Psoas muscle (tissue), 2 donors: ENCODE results near the genes GOLGA8K and GOLGA8O.

DNA sequence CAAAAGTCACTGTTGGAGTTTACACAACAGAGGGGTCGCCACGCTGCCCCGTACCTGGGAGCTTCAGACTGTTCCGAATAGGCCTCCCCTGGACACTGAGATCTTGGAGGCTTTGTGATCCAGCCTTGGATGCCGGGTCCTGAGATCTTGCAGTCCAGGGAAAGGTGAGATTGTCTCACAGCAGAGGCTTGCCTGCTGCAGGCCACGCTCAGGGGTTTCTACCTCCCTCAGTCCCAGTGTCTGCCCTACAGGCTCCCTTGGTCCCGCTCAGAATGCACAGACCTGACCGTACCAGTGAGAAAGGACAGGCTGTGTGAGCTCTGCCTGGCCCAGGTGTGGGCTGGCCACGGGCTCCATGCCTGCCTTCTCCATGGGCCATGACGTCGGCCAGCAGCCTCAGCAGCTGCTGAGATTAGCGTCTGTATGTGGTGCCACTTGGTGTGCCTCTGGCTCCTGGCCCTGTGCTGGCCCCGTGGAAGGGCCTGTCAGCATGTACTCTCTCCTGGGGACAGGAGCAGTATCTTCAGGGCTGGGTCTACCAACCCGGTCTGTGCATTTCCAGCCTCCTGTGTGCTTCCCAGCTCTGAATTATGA is 25.6 kb downstream of the KLF13 start:
- PRO-cap, 2 experiments = peak in 1 of 2 experiments; most common plus-strand start position 483 of the sequence (in 1); most common minus-strand start position 274 of the sequence (in 1)

GRCh38 chr15:31359154-31360352 is 32.9 kb downstream of the KLF13 start:
- PRO-cap, 2 experiments = no peak in any of the 2 experiments

GRCh38 chr15:31362086-31362528 is 35.5 kb downstream of the KLF13 start:
- PRO-cap, 2 experiments = no peak in any of the 2 experiments

DNA sequence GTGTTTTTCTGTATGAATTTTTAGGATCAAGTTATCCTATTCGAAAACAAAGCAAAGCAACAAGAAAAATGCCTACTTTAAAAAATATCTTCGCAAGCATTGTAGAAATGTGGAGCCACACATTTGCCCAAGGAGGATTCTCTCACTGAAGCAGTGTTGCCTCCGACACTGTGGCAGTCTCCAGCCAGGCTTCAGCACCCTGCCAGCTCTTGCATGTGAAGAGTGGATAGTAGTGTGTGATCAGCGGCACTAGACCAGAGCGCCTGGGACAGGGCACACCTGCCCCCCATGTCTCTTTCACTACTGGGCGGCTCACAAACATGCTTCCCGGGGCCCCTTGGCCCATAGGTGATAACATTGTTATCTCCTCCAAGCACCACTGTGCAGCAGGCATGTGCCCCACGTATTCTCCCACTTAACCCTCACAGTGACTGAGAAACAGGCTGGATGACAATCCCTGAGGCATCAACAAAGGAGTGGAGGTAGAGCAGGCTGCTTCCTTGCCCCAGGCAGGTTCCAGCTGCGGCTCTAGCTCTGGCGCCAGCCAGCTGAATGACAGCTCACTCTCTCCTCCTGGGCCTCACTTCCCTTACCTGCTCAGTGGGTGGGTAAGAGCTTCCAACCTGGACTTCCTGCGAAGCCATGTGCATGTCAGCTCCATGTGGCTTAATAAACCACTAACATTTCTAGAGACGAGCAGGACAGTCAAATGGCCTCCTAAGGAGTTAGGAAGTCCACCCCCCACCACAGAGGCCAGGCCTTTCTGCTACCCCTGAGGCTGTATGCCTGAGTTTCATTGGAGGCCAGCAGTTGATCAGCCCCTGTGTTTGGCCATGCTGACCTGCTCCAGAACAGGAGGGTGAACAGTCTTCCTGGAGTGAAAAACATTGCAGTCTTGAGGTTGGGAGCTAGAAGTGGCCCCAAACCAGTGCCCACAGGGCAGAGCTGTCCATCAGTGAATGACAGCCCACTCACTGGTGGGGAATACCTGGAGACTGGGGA is 37.8 kb downstream of the KLF13 start:
- PRO-cap, 2 experiments = no peak in any of the 2 experiments

GRCh38 chr15:31391336-31392666 is 65.2 kb downstream of the KLF13 start:
- PRO-cap, 2 experiments = peak in 2 of 2 experiments; most common plus-strand start chr15:31391923 (in 2); most common minus-strand start chr15:31391897 (in 1)

DNA sequence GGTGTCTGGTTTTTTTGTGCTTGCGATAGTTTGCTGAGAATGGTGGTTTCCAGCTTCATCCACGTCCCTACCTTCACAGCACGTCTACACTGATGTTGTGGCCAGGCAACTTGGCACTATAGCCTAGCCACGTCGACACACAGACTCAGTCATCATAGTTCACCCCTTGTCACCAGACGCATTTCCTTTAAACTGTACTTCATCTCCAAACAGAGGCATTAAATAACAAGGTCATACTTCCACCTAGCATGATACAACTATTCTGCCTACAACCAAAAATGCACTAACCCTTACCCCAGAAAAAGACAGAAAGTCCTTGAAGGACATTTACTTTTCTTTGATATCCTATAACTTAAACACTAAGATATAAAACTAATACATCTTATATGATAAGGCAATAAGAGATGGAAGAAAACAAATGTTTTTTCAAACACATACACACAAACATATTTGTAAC is 121.4 kb downstream of the KLF13 start:
- PRO-cap, 2 experiments = no peak in any of the 2 experiments

GRCh38 chr15:31458900-31459533 is 132.4 kb downstream of the KLF13 start:
- PRO-cap, 2 experiments = no peak in any of the 2 experiments

- PRO-cap, 2 experiments = no peak in any of the 2 experiments
Observed at GRCh38 chr15:31488365-31489397, 162.0 kb downstream of the KLF13 start.

DNA sequence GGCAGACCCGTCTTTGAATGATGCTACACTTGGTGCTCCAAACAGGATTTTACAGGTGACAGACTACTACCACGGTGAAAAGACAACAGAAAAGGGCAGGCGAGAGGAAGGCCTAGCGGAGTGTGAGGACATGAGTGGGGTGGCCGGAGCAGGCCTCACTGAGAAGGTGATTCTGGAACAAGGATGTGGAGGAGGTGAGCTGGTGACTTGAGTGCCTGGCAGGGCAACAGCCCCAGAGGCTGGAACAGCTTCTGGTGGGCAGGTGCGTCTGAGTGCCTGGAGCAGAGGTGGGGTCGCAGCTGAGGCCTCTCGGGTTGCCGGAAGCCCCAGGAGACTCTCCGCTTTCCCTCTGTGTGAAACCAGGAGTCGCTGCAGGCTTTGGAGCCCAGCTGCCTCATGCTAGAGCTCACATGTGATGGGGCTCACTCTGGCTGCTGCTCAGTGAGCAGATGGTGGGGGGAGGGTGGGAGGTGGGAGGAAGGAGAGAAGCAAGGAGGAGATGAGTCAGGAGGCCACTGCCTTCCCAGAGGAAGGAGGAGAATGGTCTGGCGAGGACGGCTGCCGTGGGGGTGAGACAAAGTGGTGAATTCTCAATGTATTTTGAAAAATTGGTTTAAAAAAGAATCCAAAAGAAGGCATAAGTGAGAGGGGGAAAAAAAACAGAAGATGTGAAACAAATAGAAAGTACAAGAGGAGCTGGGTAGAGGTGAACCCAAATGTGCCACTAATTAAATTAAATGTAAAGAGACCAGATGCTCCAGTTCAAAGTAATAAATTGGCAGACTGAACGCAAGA is 130.3 kb downstream of the OTUD7A start:
- PRO-cap, 2 experiments = no peak in any of the 2 experiments

DNA sequence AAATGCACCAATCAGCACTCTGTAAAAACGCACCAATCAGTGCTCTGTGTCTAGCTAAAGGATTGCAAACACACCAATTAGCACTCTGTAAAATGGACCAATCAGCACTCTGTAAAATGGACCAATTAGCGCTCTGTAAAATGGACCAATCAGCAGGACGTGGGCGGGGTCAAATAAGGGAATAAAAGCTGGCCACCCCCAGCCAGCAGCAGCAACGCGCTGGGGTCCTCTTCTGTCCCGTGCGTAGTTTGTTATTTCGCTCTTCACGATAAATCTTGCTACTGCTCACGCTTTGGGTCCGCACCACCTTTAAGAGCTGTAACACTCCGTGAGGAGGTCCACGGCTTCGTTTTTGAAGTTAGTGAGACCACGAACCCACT is 52.7 kb upstream of the OTUD7A start:
- PRO-cap, 2 experiments = no peak in any of the 2 experiments

- PRO-cap, 2 experiments = no peak in any of the 2 experiments
Observed at GRCh38 chr15:32403200-32403499, at the start of gene GOLGA8K. Gene GOLGA8K, minus strand, starts transcription at chr15:32403292.

DNA sequence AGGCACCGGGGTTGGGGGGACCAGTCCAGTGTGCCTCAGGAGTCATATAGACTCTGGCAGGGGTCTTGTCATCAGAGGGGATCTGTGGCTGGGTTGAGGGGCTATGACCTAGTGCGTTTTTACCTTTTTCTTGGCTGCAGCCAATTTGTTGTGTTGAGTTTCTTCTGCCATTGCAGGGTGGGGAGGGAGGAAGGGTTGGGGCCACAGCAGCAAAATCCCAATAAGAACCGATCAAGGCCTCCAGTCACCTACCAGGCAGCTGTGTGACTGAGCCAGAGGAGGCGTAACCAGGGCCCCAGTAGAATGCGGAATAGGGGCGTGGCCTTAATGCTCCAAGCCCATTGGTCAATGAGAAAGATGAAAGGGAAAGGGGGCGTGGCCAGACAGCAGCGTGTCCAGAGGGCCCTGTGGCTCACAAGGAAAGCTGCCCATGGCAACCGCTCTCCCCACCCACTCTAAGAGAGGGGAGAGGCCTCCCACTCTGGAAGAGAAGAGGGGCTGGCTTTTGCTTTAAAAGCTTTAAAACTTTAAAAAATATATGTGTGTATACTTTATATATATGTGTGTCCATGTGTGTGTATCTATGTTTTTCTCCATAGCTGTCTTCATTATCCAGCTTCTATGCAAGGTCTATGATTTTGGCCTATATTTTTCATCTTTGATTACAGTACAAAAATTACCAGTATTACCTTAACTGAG is at the start of gene GOLGA8O:
GOLGA8O (minus strand) TSS at position 269 of the 699 bp plus-strand sequence.
- PRO-cap, 2 experiments = no peak in any of the 2 experiments

DNA sequence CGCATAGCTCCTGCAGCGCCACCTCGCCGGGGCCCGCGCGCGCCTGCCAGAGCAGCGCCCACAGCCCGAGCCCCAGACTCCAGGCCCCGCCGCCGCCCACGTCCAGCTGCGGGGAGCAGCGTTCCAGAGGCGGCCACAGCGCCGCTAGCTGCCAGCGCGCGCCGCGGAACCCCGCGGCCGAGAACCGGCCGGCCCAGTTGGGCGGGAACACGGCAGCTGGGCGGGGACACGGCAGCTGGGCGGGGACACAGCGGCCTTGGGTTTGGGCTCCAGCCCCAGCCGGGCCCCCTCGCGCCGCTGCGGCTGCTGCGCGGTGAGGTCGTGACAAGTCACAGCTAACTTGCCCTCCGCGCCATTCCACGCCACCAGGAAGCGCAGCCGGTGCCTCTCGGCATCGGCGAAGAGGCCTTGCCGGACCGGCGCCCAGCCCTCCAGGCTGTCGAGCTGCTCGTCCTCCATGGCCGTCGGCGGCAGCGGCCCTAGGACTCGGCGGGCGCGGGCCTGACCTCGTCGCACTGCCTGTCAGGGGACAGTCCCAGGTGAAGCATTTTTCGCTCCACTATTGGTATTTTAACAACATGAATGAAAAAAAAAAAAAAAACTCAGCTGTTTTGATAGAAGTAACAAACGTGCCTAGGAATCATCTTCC is 78.7 kb upstream of the ARHGAP11A start:
- PRO-cap, 2 experiments = no peak in any of the 2 experiments

GRCh38 chr15:32670100-32670783 is 28.7 kb downstream of the SCG5 start:
- PRO-cap, 2 experiments = no peak in any of the 2 experiments

DNA sequence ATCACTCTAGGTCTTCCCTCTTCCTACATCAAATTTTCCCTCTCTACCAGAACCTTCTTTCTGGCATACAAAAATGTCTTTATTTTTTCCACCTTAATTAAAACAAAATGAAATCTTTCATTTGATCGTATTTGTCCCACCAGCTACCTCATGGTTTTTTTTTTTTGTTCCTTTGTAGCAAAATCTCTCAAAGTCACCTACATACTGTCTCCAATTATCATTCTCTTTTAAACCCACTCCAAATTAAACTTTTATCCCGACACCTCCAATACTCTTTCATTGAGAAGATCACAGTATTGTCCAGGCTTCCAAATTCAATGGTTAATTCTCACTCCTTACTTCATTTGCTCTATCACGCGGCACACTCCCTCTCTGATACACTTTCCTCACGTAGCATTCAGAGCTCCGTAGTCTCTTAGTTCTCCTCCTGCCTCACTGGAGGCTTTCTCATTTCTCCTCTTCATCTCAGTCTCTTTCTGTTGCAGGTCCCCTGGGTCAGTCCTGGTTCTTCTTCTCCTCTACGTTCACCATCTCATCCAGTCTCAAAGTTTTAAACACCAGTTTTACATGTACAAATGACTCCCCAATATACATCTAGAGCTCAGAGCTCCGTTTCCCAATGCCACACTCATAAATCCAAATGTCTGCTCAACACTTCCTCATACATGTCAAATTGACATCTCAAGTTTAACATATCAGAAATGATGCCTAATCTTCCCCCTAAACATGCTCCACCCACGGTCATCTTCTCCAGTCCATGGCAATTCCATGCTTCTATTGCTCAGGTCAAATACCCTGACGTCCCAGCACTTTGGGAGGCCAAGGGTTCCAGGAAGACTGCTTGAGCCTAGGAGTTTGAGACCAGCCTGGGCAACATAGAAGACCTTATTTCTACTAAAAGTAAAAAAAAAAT is 160.7 kb downstream of the FMN1 start:
- PRO-cap, 2 experiments = no peak in any of the 2 experiments

- PRO-cap, 2 experiments = no peak in any of the 2 experiments
Observed at GRCh38 chr15:33128655-33129032, 65.9 kb downstream of the FMN1 start.

GRCh38 chr15:33152771-33153823 is 41.4 kb downstream of the FMN1 start:
- PRO-cap, 2 experiments = no peak in any of the 2 experiments

- PRO-cap, 2 experiments = no peak in any of the 2 experiments
Observed at GRCh38 chr15:34239104-34239790, 14.4 kb downstream of the EMC4 start.

GRCh38 chr15:34588322-34588821 is 4.9 kb upstream of the GOLGA8B start:
- PRO-cap, 2 experiments = peak in 2 of 2 experiments; most common minus-strand start chr15:34588446 (in 1)

GRCh38 chr15:34720148-34720714 is 34.6 kb downstream of the GJD2 start:
- PRO-cap, 2 experiments = no peak in any of the 2 experiments